Tibial nerve (tissue), 3 donors: Measurements from ENCODE around the gene CRISP3.

DNA sequence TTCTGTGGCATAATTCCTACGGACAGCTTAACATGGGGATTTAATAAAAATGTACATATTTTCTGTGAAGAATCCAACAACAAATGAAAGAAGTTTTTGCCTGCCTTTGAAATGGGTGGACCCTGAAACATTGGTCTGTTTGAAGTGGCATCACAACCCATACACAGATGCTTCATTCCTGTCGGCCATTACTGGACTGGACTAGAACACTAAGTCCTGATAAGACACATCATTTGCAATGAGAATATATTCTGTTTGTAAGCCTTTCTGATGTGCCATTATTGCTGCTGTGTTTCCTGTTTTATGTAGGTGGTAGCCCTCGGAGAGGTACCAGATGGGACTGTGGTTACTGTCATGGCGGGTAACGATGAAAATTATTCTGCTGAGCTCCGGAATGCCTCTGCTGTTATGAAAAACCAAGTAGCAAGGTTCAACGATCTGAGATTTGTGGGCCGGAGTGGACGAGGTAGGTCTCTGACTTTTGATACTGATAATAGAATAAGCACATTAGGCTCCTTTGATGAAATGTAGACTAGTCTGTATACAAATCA is 53.9 kb upstream of the SUPT3H start:
- PRO-cap, result no peak
- RAMPAGE, long total RNA, 3 experiments, result no peak in any of the 3 experiments

DNA sequence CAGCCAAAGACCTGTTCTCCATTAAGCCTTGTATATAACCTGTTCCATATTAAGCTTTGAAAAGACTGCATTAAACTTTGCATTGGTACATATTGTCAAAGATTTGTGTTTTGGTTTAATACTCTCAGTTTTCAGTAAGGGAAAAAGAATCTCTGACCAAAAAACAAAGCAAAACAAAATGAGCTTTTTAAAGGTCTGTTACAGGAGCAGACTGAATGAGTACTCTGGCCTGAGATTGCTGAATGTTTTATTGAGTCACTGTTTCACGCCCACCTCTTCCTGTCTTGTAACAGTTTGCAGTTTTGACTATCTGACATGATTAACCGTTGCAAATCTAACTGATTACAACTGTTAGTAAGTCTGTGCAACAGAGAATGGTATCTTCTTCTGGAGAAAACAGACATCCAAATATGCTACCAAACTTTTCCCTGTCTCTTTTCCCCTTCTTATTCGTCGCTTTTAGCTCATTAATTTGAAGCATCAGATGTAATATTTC is 59.0 kb upstream of the SUPT3H start:
- PRO-cap, result no peak
- RAMPAGE, long total RNA, 3 experiments, result no peak in any of the 3 experiments

DNA sequence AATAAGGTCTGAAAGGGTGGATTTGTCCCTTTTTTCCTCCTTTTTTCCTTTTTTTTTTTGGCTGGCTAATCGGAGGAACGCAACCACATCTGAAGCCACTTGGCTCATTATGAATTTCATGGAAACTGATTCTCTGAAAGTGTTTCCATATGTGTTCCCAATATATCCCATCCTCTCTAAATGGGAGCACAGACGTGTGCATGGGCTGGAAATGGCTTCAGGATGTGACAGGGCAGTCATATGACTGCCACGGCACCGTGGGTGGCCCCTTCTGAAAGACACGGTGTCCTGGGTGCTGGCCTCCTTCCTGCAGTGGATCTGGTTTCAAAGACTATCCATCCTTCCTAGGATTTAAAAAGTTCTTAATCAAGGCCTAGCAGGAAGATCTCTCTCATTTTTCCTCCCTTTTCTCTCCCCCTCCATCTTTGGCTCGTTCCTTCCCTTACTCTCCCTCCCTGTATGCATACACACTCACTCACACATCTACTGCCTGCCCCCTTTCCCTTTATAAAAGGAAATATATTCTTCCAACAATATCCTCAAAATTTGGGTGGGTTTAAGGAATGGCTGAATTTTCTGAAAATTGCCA is 161.0 kb upstream of the SUPT3H start:
- PRO-cap, result bidirectional peak, plus-strand start at position 365 of the sequence, minus-strand start at position 109 of the sequence
- RAMPAGE, long total RNA, 3 experiments, result no peak in any of the 3 experiments

DNA sequence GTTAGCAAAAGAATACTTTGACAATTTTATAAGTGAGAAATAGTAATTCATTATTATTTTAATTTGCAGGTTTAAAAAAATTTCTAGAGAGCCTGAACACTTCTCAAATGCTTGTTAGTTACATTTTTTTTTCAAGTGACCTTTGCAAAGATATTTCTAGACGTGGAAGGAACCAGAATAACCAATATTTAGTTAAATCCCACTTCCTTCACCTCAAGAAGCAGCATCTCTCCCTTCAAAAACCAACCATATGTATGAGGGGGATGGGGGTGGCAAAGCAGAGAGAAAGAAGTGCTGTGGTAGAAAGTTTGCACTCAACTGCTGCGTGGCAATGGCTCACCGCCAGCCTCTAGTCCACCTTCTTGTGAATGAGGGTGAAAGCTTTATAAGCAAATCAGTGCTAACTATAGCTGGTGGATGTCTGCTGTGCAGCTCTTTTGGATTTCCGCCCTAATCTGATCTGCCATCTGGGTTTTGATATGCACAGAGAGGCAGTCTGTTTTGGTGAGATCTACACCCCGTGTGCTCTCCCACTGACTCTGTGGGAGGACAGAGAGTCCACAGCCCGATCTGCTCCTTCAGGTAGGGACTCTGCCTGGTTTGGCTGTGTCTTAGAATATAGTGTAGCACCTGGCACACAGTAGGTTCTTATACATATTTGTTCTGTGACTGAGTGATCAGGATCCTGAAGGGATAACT is 281.2 kb upstream of the SUPT3H start:
- PRO-cap, result no peak
- RAMPAGE, long total RNA, 3 experiments, result no peak in any of the 3 experiments

DNA sequence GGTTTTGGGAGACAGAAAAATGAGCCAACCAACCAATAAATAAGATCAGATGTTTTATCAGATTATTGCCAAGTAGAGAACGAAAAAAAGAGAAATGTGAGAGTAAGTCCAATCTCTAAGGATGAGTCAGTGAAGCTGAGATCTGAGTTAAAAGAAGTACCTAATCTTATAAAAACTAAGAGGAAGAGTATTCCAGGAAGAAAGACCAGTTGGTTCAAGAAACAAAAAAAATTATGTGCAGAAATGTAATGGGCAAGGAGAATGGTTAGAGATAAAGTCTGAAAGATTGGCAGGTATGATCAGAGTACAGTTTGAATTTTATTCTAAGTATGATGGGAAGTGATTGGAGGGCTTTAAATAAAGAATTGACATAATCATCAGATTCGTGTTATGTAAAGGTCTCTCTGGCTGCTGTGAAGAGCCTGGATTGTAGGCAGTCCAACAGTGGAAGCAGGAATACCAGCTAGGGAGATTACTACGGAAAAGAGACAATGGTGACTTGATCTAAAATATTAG is 79.6 kb downstream of the RCAN2 start:
- PRO-cap, result no peak
- RAMPAGE, long total RNA, 3 experiments, result no peak in any of the 3 experiments

DNA sequence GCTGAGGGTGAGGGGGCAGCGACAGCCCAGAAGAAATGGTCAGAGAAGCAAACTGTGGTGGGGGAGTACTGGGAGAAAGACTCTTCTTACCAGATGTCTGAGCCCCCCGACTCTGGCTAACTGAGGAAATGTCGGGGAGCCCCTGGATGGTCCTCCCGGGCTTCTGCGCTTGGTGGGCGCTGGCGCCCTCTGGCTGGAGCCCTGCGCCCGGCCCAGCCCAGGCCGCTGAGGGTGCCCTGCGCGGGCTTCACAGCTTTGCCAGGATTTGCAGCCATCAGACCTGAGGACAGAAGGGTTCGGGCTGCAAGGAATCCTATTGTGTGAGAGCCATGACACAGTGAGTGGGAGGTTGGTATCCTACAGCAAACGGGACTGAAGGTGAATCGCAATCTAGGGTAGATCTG is 533 bp upstream of the RCAN2 start:
- PRO-cap, result no peak
- RAMPAGE, long total RNA, 3 experiments, result start-site peak on the minus strand in 1 of 3 experiments, centred at position 161 of the sequence, 22 reads per replicate

DNA sequence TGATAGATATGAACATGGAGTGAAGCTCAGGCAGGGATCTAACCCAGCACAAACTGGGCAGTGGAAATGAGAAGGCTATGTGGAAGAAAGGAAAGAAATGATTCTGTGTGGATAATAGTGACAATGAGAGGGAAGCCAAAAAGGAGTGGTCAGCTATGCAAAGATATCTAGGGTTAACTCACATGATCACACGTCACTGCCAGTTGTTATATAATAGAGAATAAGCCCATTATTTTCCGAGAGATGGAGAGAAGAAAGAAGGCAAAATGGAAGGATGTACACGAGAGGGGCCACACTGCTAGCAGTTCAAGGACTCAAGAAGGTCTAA is 18.7 kb upstream of the RCAN2 start:
- PRO-cap, result no peak
- RAMPAGE, long total RNA, 3 experiments, result no peak in any of the 3 experiments

DNA sequence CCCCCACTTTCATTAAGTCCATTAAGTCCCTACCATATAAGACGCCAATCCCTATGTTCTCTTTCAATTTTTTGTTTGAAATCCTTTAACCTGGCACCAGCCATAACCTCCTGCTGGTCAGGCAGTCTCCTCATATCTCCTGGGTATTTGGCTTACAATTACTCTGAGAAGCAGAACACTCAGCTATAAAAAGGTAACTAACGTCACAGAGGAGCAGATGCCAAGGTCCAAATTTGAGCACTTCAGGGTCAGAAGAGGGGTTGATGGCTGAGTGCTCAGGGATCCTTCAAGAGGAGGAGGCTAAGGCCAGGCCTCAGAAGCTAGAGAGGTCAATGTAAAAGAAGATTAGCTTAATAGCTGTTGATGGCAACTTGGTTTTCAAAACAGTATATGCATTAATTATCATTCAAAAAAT is 22.3 kb upstream of the RCAN2 start:
- PRO-cap, result no peak
- RAMPAGE, long total RNA, 3 experiments, result no peak in any of the 3 experiments

- PRO-cap, result no peak
- RAMPAGE, long total RNA, 3 experiments, result no peak in any of the 3 experiments
These were observed 10.8 kb upstream of the ADGRF5 start for GRCh38 chr6:46932609-46932912.

DNA sequence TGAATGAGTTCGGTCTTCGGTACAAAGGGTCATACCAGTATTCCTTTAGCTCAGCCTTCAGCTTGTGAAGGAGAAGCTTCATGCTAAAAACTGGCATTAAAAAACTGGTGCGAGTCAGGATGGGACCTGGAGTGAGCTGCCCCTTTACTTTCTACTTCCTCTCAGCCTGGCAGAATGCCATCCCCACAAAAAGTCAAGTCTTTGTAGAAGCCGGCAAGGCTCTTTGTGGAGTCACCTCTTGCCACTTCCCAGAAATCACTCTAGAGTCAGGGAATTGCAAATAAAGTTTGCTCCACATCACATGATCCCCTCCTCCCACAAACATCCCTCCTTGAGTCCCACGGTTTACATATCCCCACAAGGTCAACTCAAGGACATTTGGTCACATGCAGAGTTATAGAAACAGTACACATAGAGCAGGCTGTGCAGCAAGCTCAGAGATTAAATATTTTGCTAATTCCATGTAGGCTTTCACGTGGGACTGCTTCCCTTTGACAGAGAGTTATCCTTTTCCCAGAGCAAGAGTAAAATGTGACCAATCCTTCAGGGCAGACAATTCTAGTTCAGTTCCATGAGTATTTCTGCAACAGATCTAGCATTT is 34.7 kb upstream of the ADGRF1 start:
- PRO-cap, result no peak
- RAMPAGE, long total RNA, 3 experiments, result no peak in any of the 3 experiments

DNA sequence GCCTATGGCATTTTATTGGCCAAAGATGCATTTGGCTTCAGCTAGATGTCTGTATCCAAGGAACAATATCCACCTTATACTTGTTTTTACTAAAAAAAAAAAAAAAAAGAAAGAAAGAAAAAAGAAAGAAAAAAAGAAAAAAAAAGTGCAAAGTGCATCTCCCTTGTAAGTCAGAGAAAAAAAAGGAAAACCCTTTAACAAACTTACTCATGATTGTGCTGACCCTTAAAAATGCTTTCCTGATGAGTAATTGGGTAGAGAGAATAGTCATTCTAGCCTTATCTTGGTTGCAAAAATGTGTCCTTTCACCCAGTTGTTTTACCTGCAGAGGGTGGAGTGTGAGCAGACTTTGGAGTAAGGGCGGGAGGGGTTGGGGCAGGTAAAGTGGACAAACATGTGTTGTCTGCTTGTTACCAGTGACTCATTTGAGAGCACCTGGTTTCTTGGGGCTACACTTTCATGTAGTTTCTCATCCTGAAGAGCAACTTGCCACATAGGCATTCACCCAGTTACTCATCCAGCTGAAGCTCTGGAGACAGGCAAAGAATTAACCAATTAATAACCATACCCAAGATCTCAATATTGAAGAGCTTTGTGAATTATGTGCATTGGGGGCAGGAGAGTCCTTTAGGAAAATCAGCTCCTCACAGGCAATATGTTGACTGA is 121.2 kb downstream of the TNFRSF21 start:
- PRO-cap, result no peak
- RAMPAGE, long total RNA, 3 experiments, result no peak in any of the 3 experiments

GRCh38 chr6:47197957-47198603 is 111.6 kb downstream of the TNFRSF21 start:
- PRO-cap, result no peak
- RAMPAGE, long total RNA, 3 experiments, result no peak in any of the 3 experiments

GRCh38 chr6:47308761-47309042 is 1.0 kb downstream of the TNFRSF21 start:
- PRO-cap, result no peak
- RAMPAGE, long total RNA, 3 experiments, result no peak in any of the 3 experiments

GRCh38 chr6:48826847-48827466 is 636.1 kb downstream of the MMUT start:
- PRO-cap, result no peak
- RAMPAGE, long total RNA, 3 experiments, result no peak in any of the 3 experiments

GRCh38 chr6:49325994-49326752 is 136.9 kb downstream of the MMUT start:
- PRO-cap, result no peak
- RAMPAGE, long total RNA, 3 experiments, result no peak in any of the 3 experiments

DNA sequence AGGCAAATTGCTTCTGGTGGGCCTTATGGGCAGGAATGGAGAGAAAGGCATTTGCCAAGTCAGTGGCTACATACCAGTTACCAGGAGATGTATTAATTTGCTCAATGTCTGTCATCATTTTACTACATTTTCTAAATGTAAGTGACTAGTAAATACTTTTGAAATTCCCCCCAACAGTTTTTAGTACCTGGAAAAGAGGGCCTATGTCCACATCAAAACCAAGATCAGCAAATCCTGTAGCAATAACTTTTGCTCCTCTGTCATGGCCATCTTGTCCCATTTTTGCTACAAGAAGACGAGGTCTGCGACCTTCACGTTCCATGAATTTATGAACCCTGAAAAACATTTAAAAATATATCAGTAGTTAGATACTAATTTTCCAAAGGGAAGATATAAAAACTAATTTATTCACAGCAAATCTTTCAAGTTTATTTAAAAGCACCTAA is 23.0 kb downstream of the MMUT start:
- PRO-cap, result no peak
- RAMPAGE, long total RNA, 3 experiments, result no peak in any of the 3 experiments

DNA sequence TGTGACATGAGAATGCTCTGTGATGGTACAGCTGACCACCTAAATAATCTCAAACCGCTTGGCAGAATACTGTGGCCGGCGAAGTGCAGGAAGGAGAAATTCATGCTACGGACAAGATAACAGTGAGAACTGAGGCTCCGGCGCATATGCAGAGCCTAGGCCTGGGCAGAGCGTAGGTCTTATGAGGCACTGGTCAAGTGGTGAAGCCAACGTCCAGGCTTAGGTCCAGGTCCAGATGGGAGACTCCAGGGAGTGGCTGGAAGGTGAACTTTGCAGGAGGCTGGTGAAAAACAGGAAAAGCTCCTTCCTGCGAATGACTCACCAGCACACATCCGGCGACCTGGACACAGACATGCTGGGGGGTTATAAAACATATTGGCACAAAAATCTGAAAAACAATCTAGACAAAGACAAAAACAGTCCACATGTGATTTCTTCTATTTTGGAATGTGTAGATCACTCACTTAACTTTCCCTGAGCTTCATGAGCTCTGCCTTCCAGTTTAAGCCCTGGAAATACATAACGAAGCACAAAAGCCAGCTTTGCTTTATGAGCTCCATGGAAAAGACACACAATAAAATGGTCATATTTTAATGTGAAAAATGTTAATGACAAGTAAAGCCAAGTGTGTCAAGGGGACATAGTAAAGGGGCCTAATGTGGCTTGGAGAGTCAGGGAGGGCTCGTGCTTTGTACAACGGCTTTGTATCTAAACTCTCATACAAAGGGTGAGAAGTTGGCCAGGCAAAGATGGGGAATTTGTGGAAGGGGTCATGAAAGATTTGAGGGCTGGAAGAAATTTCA is 15.5 kb downstream of the C6orf141 start:
- PRO-cap, result no peak
- RAMPAGE, long total RNA, 3 experiments, result no peak in any of the 3 experiments

- PRO-cap, result no peak
- RAMPAGE, long total RNA, 3 experiments, result no peak in any of the 3 experiments
These were observed at the start of gene CRISP3 for GRCh38 chr6:49744121-49744538. CRISP3 (minus strand) TSS chr6:49744388.

DNA sequence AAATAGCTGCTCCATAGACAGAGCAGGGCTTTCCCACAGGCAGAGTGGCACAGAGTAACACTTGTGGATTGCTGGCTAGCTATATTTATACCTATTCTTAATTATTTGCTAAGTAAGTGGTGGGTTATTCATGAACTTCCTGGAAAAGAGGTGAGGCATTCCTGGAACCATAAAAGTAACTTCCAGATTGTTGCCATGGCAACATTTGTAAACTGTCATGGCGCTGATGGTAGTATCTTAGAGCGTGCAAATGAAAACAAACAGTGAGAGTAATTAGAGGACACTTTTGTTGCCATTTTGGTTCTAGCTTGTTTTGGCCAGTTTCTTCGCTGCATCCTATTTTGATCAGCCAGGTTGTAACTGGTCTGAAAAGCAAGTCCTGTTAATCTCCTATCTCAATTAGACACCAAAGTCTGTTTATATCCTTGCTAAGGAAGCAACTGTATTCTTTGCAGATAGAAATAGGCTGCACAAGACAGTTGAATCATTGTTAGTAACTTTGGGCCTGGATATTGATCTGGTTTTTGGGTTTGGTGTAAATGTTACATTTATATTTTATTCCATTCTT is 23.9 kb downstream of the DEFB114 start:
- PRO-cap, result no peak
- RAMPAGE, long total RNA, 3 experiments, result no peak in any of the 3 experiments

DNA sequence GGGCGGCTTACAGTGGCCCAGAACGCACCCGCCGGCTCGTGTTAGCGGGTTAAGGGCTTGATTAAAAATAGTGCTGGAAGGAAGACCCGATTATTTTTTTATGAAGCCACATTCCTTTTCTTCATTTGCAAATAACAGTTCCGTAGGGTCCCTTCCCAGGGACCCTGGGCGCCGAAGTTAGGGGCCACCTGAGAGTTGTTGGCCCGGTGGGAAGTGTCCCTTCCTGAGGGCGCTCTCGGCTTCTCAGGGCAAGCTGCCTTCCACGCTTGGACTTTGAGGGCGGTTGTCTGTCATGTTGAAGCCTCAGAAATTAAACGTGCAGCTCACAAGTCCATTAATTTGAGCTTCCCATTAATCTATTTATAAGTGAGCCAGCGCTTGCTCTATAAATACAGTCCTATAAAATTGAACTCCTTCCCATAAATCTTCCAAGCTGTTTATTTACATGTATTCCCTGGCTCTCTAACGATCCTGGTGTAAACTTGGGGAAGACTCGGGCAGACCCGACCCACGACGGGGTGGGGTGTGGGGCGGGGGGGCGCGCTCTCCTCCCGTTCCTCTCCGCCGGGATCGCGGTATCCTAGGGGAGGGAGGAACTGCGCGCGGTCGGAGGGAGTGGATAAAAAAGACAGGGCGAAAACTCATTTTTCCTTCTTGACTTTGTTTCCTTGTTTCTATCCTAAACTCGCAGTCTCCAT is 30.9 kb downstream of the TFAP2B start:
- PRO-cap, result no peak
- RAMPAGE, long total RNA, 3 experiments, result no peak in any of the 3 experiments